Diencephalon (tissue), 2 donors: ENCODE data around the genes CACTIN, FSD1 and MPND.

DNA sequence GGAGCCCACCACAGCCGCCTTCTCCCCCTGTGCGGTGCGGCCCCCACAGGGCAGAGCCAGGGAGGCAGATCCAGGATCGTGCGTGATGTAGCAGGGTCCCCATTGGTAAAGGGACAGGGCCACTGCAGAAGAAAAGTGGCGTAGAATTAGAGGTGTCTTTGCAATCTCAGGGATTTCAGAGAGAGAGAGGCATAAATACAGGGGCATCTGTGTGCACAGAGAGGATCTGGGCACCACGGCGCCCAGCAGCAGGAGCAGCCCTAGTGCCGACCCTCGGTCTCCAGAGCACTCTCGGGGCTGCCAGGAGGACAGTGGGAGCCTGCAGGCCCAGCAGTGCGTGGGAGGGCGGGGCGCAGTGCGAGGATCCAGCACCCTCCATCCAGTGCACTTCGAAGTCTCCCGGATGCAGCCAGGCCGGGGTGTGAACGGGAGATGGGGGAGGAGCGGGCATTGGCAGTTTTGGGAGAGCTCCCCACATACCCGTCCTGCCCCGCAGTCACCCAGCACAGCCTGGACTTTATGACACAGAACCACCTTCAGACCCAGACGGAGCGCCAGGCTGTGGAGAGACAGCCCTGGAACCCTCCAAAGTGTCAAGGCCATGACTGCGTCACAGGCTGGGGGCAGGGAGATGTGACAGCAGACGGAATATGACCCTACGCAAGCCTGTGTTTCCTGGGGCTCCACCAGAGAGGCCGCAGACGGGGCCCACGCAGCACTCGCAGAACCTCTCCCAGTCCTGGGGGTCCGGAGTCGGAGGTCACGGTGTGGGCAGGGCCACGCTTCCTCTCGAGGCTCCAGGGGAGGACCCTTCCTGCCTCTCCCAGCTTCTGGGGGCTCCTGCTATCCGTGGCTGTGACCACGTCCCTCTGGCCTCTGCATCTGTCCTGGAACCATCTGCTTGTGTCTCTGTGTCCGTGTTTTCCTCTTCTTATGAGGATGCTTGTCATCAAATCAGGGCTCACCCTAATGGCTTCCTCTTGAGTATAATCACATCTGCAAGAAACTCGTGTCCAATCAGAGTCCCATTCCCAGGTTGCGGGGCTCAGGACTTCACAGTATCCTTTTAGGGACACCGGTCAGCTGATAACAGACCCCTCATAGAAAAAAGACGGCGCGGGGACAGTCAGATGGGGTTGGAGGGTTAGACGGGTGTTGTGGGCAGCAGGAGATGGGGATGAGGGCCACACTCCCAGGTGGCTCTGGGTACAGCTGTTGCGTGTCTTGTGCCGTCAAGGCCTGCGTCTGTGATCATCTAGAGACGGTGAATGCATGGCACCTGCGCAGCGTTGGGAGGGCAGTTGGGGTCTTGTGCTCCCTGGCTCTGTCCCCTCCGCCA, 14.6 kb upstream of the TEKTIP1 start:
- RAMPAGE, long total RNA, result no peak

- RAMPAGE, long total RNA, result no peak
Observed at GRCh38 chr19:3547473-3548339, 8.7 kb downstream of the TEKTIP1 start.

DNA sequence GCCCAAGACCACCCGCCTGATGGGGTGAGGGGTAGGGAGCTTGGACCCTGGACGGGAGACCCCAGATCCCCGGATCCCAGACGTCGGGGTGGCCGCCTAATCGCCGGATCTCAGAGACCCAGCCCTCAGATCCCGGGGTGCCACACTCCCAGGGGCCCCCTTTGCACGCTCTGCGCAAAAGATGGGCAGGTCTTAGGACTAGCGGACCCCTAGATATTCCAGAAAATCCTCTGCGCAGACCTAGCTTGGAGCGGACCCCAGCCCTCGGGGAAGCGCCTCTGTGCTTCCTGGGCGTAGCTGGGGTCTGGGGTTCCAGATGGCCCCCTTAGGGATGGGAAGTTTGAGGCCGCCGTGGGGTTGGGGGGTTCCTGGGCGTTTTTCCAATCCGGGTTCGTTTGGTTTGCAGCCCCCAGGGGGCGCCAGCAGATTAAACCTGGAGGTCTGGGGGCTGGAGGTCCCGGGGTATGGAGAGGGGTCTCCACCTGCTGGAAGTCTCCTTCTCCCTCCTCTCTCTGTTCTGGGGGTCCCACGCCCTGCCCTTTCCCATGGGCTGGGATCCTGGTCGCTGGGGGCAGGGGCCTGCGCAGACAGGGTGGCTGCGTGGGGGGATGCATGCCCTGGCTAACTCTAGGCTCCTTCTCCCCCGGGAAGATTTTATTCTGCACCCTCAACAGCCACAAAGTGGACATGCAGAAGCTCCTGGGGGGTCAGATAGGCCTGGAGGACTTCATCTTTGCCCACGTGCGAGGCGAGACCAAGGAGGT, 748 bp downstream of the GIPC3 start:
- RAMPAGE, long total RNA, result no peak

DNA sequence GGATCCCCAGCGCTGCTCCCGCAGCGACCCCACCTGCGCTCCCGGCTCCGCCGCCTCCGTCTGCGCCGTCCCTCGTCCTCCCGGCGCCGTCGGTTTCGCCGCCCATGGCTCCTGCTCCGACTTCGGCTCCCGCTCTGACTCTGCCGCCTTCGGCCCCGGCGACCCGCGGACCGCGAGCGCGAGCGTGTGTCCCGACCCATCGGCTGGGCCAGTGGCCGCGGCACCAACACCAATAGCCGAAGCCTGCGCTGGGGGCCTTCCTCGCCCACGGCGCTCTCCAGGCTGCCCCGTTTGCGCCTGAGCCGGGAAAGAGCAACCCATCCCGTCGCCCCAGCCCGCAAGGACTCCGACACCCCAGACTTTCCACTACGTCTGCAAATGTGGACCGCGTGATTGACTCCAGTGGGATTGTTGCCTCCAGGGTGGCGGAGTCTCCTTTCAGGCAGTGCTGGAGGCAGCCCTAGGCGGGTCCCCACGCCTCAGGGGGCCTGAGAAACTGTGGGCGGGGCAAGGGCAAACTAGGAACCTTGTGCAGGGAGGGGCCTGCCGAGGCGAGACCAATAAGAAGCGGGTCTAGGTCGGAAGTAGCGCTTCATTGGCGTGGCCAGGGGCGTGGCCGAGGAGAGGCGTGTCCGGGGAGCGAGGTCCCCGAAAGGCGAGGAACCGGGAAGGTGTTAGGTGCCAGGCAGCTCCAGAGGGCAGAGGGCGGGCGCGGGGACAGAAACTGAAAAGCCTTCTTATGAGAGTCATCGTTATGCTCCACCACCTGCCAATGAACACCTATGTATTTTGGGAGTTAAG, at the start of gene CACTIN:
Gene CACTIN (minus strand): TSS at position 228 of the 801 bp plus-strand sequence.
- RAMPAGE, long total RNA, result no peak

GRCh38 chr19:3687529-3688241, 12.6 kb downstream of the PIP5K1C start:
- RAMPAGE, long total RNA, result no peak

- RAMPAGE, long total RNA, result no peak
Observed at GRCh38 chr19:3881435-3882204, 1.1 kb downstream of the ATCAY start.

DNA sequence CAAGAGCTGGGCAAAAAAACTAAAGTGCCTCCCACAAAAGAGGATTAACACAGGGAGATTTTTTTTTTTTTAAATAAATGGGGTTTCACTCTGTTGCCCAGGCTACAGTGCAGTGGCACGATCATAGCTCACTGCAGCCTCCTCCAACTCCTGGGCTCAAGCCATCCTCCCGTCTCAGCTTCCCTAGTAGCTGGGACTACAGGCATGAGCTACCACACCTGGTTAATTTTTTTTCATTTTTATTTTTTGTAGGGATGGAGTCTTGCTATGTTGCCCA, 1.9 kb downstream of the DAPK3 start:
- RAMPAGE, long total RNA, result no peak

DNA sequence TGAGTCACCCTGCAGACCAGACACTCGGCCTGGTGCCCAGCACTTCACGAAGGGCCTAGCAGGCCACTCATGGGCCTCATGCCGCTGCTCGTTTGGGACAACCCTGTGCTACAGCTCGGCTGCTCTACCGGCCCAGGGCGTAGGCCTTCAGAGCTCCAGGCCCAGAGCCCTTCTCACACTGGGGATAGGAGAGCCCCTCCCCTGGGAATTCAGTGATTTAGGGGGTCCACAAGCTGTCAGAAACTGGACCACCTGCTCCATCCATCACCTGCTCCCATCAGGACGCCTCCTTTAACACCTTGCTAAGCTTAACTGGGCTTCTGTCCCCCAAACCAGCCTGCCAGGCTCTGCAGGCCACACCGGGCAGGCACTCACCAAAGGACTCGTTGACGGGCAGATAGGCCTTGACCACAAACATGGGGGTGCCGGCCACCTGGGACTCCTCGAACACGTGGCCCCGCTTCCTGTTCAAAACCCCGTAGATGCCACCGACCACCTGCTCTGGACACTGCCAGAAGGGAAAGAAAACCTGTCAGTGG, 6.0 kb upstream of the DAPK3 start:
- RAMPAGE, long total RNA, result no peak

- RAMPAGE, long total RNA, result no peak
Observed at GRCh38 chr19:3987308-3987669, 2.0 kb upstream of the EEF2 start.

DNA sequence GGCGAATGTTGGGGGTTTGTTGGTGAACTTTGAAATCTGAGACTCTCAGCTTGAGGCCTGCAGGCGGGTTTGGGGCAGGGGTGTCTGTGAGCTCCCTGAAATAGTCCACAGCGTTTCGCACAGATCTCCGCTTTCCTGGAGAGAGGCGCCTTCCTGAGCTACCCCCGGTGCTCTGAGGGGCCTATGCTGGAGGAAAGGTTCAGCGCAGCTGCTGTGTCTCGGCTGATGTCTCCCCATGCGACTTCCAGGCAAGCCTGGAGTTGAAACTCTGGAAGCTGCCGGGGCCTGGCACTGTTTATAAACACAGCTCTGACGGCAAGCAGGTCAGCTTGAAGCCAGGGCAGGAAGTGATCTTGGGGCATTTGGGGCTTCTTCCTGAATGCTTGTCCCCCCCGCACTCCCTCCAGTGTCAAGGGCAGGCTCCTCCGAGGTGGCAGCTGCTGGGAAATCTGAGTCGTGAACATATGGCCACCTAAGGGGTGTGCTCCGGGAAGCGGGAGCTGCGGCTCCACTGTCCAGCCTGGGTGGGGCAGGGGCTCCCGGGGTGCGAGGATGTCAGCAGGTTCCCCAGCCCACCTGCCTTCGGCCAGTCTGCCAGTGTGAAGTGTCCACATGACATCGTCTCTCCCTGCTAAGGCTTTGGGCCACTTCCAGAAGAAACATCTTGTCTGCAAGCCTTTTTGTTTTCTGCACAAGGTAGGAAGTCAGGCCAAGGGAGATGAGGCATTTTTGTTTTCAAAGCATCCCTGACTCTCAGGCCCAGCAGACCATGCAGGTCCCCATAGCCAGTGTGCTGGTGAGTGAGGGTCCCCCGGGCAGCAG, 2.5 kb downstream of the PIAS4 start:
- RAMPAGE, long total RNA, result no peak

DNA sequence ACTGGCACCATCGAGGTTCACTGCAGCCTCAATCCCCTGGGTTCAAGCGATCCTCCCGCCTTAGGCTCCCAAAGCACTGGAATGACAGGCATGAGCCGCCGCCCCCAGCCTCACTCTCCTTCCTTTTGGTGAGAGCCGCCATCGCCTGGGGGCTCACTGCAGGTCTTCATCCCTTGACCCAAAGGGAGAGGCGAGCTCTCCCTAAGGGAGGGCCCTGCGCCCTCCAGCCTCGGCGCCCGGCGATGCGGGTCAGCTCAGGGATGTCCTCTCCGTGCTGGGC, 23.2 kb upstream of the ZBTB7A start:
- RAMPAGE, long total RNA, result no peak

DNA sequence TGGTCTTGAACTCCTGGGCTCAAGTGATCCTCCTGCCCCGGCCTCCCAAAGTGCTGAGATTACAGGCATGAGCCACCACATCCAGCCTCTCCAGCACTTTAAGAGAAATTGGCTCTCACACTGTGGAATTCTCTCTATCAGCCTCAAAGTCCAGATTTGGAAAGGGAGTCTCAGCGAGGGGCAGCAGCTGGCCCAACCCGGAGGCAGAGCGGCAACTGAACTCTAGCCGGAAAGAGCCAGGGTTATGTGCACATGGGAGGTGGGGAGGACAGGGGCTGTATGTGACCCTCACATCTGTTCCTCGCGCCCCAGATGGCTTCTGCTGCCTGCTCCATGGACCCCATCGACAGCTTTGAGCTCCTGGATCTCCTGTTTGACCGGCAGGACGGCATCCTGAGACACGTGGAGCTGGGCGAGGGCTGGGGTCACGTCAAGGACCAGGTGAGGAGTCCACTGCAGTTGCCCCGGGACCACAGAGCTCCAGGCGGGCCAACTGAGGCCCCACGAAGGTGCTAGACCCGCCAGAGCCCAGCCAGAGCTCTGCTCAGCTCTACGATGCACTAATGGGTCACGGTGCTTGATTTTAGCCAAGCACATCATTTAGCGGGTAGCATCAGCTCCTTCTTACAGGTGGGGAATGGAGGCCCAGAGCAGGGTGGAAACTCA, 1.3 kb downstream of the CREB3L3 start:
- RAMPAGE, long total RNA, result no peak

DNA sequence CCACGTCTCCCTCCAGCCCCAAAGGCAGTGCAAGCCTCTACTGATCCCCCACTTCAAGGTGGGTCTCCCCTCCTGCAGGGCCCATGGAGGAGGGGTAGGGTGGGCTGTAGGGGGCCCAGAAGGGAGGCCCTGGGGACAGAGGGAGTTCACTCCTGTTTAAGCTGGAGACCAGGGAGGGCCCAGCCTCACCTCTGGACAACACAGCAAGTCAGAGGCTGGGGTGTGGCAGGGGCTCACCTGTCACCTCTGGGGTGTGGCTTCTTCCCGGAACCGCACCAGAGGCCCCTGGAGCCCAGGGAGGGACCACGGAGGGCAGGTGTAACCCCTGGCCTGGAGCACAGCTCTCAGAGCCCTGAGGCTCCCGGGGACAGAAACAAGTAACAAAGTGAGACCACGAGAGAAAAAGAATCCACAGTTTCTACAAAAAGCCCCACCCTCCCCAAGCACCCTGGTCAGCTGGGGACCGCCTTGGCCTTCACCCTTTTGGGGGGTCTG, 8.2 kb downstream of the SIRT6 start:
- RAMPAGE, long total RNA, result no peak

- RAMPAGE, long total RNA, result no peak
Observed at GRCh38 chr19:4182780-4183144, 273 bp downstream of the ANKRD24 start.

DNA sequence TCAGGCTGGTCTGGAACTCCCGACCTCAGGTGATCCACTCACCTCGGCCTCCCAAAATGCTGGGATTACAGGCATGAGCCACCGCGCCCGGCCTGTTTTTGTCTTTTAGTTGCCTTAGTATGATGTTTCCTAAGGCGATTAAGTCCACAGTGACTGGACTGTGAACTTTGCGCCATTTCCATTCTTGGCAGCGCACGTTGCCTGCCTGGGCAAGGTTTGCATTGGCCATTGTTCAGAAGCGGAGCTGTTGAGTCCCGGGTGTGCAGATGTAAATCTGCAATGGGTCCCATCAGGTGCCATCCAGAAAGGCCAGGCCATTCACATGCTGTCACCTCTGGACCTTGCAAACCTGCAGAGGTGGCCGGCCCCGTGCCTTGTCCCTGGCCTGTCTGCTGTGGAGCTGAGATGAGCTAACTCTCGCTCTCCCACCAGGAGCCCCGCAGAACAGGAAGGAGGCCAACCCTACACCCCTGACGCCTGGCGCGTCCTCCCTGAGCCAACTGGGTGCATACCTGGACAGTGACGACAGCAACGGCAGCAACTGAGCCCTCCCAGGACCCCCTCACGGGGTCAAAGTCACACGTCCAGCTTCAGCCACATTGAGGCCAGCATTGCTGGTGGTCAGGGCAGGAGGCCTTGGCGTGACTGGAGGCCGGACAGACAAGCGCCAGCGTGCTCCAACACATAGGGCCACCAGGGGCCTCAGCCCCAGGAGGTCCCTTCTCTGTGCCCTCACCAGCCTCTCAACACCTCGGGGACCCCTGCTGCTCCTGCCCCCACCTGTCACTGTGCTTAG, 10.7 kb upstream of the SHD start:
- RAMPAGE, long total RNA, result no peak

DNA sequence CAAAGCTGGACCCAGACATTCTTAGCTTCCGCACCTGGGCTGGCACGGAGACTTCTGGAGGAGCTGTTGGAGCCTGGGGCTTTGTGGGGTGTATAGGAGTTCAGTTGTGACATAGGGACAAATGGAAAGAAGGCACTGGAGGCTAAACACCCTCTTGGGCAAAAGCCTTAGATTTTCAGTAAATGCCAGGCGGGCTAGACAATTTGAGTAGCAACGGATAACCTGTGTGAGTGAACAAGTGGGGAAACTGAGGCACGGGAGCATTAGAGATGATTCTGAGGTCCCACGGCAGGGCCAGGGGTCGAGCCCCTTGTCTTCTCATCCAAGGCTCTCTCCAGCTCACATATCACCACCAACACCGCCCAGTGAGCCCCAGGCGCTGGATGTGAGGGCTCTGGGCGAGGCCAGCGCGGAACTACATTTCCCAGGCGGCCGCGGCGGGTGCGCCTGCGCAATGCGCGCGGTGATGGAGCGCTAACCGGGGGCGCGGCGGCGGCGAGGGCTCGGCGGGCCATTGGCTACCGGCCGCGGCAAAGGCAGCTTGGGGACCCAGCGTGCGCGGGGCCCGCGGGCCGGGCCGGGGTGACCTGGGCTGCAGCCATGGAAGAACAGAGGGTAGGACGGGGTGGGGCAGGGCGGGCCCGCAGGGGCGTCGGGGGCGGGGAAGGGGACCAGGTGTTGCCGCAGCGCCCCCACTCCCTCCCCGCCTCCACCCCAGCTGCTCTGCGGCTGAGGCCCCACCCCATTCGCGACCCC, at the start of gene FSD1:
Gene FSD1 (plus strand): TSS at position 452 of the 756 bp plus-strand sequence.
- RAMPAGE, long total RNA, result start-site peak on the plus strand centred at position 543 of the sequence, 77 bp wide, 544 and 274 reads in 2 replicates

GRCh38 chr19:4326595-4327103, 12.0 kb downstream of the STAP2 start:
- RAMPAGE, long total RNA, result no peak

DNA sequence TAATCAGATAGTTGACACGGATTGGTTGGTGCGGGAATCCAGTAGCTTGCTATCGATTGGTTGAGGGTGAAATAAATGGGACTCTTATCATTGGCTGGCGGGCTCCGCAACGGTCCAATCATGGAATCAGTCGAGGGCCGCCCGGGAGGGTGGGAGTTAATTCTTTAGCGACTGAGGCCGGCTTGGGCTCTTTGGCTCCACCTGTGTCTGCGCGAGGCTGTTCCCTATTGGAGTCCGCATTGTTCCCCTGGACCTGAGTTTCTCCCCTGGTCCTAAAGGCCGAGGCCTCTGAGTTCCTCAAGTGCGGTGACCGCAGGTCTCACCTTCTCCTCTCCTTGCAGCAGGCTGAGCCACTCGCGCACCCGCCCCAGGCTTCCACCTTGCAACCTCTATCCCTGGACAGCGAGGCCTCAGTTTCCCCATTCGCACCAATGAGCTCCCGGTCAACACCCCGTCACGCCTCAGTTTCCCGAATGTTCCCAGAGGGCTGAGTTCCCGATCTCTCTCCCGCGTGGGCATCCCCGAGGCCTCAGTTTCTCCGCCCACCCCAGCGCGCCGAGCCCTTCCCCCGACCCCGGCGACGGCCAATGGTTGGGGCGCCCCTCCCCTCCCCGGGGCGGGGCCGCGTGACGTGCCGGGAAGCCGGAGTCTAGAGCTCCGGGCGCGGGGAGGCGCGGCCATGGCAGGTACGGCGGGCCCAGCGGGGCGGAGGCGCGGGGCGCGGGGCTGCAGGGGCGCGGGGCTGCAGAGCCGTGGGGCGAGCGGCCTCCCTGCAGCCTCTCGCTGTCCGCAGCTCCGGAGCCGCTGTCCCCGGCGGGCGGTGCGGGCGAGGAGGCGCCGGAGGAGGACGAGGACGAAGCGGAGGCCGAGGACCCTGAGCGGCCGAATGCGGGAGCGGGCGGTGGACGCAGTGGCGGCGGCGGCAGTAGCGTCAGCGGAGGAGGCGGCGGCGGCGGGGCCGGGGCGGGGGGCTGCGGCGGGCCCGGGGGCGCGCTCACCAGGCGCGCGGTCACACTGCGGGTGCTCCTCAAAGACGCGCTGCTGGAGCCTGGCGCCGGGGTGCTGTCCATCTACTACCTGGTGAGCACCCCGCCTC, at the start of gene MPND:
Gene MPND (plus strand): TSS at position 648 of the 1,096 bp plus-strand sequence.
- RAMPAGE, long total RNA, result no peak

- RAMPAGE, long total RNA, result no peak
Observed at GRCh38 chr19:4360706-4361892, 17.7 kb downstream of the MPND start.

DNA sequence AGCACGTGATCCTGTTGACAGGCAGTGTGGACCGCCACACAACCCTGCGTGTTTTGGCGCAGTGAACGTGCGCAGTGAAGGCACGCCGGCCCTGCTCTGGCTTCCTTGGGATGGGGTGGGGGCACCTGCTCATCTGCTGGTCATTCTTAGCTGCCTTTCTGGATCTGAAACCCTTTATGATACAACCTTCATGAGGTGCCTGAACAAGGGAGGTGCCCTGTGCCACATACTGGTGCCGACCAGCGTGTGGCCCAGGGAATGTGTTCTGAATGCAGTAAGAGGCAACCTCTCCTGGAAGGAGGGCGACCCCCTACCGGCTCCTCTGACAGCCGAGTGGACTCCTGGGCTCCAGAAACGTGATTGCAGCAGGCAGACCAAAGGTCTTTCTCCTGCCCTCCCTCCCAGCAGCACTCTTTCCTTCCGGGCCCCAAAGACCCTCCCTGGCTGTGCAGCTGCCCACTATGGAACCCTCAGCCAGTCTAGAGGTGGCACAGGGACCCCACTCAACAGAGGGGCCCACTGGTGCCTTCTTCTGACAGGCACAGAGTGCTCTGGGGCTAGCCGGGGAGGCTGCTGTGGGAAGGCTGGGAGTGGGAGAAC, 15.1 kb downstream of the SH3GL1 start:
- RAMPAGE, long total RNA, result no peak